AG10803 (cell line): Measurements from ENCODE around the genes SLC6A17, KCNC4, PROK1 and ATP5PB.

- RRBS = no CpG with 5 or more reads among the region's 6 CpGs
These were observed 16.6 kb downstream of the ALX3 start for GRCh38 chr1:110053791-110054296.

- RRBS = 1% methylated on average over 51 of the region's 111 CpGs
These were observed at the start of gene SLC6A17 for GRCh38 chr1:110150235-110151218. TSS of gene SLC6A17 (plus strand) at chr1:110150494.

DNA sequence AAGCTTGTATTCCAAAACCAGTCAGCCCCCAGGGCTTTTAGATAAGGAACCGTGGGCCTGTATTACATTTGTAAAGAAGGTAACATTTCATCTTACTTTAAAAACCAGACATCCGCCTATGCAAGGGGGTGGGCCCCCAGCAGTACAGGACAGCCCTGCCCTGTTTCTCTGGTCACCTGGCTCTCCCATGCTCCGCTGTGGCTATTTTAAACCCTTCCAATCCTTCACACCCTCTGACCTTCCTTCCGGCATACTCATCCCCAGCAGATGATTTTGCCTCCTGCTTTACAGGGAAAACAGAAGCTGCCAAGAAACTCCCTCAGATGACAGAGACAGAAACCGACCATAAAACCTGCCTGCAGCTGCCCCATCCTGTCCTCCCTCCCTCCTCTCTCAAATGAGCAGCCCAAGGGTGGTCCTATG is 21.9 kb upstream of the KCNC4 start:
- RRBS = no CpG with 5 or more reads among the region's 5 CpGs

DNA sequence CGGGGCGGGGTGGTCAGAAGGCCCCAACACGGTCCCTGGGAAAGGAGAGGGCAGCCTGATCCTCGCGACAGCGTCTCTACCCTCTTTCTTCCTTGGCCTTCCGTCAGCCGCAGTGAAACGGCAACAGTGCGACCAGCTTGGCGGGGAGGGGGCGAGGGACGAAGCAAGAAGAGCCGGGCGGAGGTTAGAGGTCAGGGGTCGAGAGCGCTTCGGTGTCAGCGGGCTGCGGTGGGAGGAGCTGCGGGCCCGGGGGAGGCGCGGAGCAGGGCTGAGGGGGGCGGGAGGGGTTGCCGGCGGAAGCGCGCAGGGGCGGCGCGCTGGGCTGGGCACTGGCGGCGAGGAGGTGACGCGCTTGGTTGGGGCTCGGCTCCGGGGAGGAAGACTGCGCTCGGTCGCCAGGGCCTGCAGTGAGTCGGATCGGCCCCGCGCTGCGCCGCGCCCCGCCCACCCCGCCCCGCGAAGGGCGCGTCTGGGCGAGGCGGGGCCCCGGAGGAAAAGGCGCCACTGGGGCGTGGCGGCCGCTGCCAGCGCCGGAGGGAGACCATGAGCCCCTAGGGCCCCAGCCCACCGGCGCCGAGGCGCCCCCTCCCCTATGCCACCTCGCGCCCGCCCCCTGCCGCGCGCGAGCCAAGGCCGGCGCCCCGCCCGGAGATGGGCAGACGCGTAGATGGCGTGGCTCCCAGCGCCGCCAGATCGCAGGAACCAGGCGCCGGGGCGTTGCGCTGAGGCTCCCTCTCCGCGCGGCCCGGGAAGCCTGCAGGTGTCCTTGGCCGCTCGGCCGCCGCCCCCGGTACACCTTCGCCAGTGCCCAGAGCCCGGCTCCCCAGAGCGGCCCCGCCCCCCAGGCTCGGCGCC is at the start of gene KCNC4:
Gene KCNC4, plus strand, starts transcription at position 504 of the 855 bp plus-strand sequence.
- RRBS = 2% methylated on average over 66 of the region's 103 CpGs

GRCh38 chr1:110311866-110312268 is 27.3 kb upstream of the RBM15 start:
- RRBS = no CpG with 5 or more reads among the region's 4 CpGs

DNA sequence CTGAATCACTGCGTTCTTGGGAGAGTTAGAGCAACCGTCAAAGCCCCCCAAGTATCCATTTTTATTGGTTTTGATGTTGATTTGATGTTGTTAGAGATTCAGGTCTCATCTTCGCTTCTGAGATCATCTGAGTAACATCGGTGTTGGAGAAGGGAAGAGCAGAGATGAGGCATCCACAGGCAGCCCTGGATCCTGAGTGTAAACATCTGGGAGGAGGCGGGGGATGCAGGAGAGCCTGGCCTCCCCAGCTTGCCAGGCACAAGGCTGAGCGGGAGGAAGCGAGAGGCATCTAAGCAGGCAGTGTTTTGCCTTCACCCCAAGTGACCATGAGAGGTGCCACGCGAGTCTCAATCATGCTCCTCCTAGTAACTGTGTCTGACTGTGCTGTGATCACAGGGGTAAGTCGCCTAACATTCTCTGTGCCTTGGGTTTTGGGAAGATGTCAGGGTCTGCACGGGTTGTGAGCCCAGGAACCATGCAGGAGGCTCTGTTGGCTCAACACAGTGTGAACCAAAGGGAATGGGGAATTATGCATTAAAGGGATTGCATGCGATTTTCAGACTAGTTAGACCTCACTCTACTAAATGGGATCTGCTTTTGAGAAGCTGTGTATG is at the start of gene PROK1:
Gene PROK1, plus strand, starts transcription at position 259 of the 614 bp plus-strand sequence.
- RRBS = no CpG with 5 or more reads among the region's 12 CpGs

DNA sequence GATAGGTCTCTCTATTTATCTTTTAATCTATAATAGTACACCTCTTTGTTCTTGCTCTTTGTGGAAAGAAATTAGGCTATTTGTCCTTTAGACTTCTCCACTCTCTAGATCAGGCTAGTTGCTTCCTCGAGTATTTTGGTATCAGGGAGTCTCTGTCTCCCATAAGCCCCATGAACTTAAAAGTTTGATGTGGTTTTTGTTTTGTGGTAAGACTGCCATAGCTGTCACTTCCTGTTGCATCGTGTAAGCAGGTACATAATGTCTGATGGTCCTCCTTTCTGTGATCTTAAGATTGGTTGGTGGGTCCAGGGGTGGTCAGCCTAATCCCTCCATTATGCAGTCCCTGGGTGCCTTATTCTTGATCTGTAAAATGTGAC is 23.1 kb downstream of the CD53 start:
- RRBS = no CpG with 5 or more reads among the region's 2 CpGs

DNA sequence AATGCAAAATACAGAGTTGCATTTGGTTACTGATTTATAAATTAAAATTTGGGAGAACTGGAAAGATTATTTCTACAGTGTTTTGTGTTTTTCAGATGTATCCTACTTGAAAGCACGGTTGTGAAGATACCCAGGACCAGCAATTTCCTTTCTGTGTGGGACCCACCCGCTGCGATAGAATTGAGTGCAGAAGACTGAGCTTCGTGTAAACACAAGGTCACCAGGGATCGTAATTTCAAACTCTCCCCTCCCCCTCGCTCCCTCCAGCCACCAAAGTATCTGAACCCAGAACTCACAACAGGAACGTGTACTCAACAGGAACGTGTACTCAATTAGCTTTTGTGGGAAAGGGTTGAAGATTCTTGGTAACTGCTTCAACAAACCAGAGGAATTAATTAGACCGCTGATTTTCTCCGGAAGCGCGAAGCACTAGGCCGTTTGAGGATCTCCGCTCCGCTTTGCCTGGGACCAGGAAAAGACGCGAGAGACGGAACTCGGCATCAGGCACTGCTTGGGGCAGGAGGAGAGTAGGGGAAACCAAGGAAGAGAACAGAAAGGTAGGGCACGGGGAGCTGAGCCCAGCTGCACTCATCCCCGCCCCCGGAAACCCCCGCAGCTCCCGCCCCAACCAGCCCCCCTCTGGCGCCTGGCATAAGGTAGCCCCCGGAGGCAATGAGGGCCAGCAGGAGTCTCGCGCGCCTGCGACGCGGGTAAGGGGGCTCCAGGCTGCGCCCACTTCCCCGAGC is 515 bp downstream of the DRAM2 start:
- RRBS = 3% methylated on average over 5 of the region's 34 CpGs

DNA sequence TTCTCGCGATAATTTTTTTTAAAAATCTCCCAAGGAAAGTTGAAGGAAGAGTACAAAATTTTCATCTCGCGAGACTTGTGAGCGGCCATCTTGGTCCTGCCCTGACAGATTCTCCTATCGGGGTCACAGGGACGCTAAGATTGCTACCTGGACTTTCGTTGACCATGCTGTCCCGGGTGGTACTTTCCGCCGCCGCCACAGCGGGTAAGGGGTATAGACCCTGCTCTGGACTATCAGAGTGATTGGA is at the start of gene ATP5PB:
Gene ATP5PB, plus strand, starts transcription at position 87 of the 247 bp plus-strand sequence.
- RRBS = no CpG with 5 or more reads among the region's 13 CpGs

GRCh38 chr1:111449920-111450606 is 799 bp downstream of the ATP5PB start:
- RRBS = no CpG with 5 or more reads among the region's 9 CpGs

- RRBS = no CpG with 5 or more reads among the region's 2 CpGs
These were observed 4.9 kb downstream of the ATP5PB start for GRCh38 chr1:111454185-111454517.

DNA sequence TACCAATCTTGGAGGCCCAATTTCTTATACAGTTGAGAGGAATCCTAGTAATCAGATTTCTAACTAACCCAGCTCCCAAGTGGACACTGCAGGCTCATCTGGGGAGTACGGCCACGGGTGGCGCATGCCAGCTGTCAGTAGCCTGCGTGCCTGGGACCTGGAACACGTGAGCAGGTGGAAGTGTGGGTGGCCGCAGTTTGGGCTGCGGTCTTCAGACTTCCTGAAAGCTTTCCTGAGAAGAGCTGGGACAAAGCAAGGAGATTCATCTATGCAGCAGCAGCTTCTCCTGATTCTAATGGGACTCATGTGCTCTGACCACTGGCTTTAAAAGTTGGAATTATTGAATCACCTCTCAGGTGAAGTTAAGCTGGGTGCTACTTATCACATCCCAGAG is 12.3 kb downstream of the ADORA3 start:
- RRBS = no CpG with 5 or more reads among the region's 7 CpGs

GRCh38 chr1:111620671-111621422 is 1.3 kb downstream of the RAP1A start:
- RRBS = no CpG with 5 or more reads among the region's 8 CpGs

DNA sequence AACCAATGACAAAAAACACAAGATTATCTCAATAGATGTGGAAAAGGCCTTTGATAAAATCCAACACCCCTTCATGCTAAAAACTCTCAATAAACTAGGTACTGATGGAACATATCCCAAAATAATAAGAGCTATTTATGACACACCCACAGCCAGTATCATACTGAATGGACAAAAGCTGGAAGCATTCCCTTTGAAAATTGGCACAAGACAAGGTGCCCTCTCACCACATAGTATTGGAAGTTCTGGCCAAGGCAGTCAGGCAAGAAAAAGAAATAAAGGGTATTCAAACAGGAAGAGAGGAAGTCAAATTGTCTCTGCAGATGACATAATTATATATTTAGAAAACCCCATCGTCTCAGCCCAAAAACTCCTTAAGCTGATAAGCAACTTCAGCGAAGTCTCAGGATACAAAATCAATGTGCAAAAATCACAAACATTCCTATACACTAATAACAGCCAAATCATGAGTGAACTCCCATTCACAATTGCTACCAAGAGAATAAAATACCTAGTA is 55.1 kb downstream of the INKA2 start:
- RRBS = no CpG with 5 or more reads among the region's 2 CpGs

DNA sequence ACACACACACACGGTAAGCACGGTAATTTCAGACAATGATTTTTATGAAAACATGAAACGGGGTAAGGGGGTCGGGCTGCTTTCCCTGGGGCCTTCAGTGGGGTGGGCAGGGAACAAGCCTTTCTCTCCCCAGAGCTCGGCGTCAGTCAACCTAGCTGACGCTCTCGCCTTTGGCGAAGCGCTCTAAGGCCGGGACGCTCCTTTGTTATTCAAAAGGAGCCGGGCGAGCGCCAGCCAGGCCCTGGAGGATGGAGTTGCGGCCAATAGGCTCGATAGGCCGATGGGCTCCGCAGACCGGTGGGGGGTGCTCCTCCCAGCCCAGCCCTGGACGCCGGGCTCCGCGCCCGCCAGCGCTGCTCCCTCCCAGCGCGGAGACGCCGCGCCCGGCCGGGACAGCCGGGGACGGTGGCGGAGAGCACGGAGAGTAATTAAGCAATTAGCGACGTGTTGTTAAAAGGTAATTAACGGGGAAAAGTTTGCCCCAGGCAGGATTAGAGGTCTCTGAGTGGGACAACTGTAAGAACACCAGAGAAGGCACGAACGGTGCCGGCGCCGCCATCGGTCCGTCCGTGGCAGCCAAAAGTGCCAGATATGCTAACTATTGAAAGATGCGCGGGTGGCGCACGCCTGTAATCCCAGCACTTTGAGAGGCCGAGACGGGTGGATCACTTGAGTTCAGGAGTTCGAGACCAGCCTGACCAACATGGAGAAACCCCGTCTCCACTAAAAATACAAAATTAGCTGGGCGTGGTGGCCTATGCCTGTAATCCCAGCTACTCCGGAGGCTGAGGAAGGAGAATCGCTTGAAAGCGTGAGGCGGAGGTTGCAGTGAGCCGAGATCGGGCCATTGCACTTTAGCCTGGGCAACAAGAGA is 1.1 kb upstream of the INKA2 start:
- RRBS = 2% methylated on average over 18 of the region's 63 CpGs

GRCh38 chr1:111987927-111988463 is 1.5 kb downstream of the KCND3 start:
- RRBS = no CpG with 5 or more reads among the region's 3 CpGs

DNA sequence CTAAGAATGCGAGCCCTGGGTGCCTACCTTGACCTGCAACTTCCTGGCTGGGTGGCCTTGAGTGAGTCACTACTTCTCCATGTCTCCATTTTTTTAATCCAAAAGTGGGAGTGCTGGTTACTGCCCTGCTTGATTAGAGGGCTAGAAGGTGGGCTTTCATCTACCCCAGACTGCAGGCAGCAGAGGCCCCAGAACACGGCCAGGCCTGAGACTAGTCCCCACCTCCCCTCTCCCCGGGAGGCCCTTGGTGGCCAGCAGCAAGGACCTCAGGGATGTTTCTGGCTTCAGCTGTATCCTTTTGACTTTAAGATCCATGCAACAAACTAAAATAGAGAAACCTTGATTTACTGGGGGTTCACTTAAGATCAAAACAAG is 67.4 kb upstream of the KCND3 start:
- RRBS = no CpG with 5 or more reads among the region's 3 CpGs

DNA sequence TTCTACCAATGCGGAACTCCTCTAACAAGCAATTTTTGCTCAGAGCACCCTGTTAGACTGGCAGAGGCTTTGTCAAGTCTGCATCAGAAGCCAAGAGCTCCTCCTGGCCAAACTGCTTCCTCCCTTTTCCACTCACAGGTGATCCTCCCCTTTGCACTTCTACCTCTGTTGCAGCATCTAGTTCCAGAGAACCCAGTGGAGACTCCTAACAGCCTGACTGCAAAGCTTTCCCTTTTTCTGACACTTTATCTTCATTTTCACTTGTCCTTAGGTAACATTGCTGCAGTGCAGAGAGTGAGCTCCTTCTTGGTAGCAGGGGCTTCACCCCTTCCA is 34.9 kb upstream of the CTTNBP2NL start:
- RRBS = no CpG with 5 or more reads among the region's 1 CpG

DNA sequence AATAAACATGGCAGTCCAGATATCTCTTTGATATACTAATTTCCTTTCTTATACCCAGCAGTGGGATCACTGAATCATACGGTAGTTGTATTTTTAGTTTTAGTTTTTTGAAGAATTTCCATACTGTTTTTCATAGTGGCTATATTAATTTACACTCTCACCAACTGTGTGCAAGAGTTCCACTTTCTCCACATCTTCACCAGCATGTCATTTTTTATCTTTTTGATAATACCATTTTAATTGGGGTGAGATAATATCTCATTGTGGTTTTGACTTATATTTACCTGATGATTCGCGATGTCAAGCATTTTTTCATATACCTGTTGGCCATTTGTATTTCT is 20.0 kb upstream of the CTTNBP2NL start:
- RRBS = no CpG with 5 or more reads among the region's 3 CpGs

DNA sequence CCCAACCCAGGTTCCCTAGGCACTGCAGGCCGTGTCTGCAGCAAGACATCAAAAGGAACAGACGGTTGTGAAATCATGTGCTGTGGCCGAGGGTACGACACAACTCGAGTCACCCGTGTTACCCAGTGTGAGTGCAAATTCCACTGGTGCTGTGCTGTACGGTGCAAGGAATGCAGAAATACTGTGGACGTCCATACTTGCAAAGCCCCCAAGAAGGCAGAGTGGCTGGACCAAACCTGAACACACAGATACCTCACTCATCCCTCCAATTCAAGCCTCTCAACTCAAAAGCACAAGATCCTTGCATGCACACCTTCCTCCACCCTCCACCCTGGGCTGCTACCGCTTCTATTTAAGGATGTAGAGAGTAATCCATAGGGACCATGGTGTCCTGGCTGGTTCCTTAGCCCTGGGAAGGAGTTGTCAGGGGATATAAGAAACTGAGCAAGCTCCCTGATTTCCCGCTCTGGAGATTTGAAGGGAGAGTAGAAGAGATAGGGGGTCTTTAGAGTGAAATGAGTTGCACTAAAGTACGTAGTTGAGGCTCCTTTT is 11.6 kb downstream of the WNT2B start:
- RRBS = no CpG with 5 or more reads among the region's 11 CpGs